Metastatic Pancreatic Carcinoma in the Ovary (tissue), 1 donor: ENCODE results near the gene C2orf74.

DNA sequence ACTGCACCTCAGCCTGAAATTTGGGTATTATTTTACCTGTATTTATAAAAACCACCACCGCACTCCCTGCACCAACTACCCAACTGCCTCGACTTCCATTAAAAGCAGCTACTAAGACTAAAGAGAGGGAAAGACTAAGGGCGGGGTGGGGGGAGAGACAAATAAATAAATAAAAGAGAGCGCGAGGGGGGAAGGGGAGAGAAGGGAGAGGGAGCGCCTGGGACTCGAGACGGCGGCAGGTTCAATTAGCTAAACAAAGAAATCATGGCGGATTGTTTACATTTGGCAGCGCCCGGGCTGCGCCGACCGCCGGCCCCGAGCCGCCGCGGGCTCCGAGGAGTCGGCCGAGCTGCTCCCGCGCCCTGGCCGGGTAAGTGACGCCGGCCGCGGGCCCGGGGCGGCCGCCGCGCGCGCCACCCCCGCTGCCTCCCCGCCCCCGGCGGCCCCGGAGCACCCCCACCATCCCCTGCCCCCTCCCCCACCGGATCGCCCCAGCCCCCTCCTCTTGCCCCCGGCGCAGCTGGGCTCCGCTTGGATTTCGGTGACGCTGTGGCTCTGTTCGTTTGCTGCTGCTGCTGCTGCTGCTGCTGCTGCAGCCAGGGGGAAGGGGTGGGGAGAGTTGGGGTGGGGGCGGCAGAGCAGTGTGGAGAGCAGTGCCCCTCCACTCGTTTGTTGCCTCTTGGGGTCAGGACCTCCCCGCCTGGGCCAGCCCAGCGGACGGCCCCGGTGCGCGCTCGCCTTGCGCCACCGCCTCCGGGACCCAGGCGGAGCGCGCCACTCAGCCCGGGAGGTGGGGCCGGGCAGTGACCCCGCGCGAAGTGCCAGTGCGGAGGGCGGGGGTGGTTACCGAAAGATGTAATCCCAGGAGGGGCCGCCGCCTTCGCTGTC is 187.2 kb upstream of the FANCL start:
- PRO-cap: bidirectional peak, plus-strand start at position 534 of the sequence, minus-strand start at position 334 of the sequence; bidirectional peak, plus-strand start at position 824 of the sequence, minus-strand start at position 755 of the sequence

DNA sequence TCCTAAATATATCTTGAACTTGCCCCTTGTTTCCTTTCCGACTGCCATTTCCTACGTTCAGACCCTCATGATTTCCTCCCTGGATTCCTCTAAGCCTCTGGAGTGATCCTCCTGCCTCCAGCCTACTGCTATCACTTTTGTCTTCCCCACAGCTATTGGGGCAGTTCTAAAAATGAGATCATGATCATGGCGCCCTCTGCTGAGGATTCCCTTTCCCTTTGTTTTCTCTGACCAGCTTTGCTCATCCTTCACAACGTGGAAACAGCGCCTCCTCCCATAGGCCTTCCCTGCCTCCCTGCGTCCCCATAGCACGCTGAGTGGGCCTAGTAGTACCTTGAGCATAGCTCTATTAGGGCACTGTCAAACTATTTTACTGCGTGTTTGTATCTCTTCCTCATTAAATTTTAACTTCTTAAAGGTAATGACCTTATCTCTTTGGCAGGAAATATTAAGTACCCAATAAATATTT is 206.9 kb upstream of the FANCL start:
- PRO-cap: no peak

DNA sequence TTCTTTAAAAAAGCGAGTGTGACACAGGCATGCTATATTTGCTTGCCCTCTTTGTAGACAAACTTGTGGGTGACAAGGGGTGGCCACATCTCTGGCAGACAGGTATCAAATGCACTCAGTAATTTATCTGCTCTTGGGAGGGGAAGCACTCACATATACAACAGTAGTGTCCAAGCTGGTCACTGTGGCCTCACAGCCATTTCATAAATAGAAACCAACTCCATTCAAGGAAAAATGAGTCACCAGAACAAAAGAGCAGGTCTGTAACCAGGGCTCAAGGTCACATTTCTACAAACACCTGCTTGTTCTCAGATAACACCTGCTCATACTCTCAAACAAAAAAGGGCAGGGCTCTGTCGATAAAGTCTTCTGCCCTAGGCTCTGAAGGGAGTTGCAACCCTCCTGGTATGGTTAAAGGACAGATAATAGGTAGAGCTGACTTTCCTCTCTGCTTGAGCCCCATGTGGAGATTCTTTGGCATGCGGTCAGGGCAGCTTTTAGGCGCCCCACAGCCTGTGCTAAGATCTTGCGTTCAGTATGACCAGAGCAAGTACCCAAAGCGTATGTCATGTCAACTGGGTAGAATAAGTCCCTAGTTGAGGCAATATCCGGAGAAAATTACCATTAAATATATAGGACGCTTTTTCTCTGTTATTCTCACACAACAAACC is 458.9 kb downstream of the BCL11A start:
- PRO-cap: no peak

- PRO-cap: no peak
Measured at GRCh38 chr2:60446446-60447374, 106.7 kb downstream of the BCL11A start.

GRCh38 chr2:60453115-60453691 is 100.3 kb downstream of the BCL11A start:
- PRO-cap: no peak

- PRO-cap: no peak
Measured at GRCh38 chr2:60549373-60550152, 3.9 kb downstream of the BCL11A start.

DNA sequence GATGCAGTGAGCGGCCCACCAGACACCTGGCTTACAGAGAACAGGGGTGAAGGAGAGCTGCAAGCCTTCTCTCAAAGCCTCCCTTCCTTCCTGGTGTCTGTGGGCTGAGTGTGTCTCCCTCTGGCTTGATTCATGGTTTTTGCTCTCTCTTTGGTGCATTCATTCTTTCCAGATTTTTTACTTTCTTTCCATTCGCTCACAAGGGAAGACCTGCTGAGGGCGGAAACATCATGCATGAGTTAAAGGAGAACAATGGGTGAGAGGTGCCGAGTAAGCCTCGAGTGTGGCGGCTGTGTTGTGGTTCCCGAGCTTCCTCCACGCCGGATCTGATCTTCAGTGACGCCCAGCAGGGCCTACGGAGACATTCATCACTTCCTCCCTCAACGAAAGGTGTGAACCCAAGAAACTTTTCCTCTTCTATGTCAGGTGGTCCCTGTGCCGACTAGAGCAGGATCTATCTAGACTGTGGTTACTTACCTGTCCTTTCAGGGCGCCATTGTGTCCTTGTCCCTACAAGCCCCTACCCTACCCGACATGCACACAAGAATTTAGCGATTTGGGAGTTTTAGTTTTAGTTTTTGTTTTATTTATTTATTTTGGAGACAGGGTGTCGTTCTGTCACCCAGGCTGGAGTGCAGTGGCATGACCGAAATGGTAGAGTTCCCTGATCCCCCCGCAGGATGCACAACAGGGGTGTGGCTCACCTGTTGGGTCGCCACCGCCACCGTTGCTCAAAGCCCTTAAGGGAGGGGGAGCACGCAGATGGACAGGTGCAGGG is 61.8 kb upstream of the REL start:
- PRO-cap: no peak

DNA sequence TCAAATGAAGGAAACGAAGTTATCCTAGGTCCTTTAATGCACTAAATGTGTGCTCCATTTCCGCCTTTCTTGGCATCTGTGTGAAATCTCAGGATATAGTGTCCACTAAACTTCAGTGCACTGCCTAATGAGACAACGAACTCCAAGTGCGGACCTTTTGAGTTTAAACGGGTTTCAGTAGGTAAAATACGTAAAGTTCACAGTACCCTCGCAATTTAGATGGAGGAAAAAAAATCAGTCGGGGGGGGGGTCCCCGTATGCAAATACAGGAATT is 740 bp upstream of the REL start:
- PRO-cap: no peak

GRCh38 chr2:61015958-61016336 is 1.6 kb upstream of the PEX13 start:
- PRO-cap: unidirectional peak, plus-strand start at chr2:61016286

DNA sequence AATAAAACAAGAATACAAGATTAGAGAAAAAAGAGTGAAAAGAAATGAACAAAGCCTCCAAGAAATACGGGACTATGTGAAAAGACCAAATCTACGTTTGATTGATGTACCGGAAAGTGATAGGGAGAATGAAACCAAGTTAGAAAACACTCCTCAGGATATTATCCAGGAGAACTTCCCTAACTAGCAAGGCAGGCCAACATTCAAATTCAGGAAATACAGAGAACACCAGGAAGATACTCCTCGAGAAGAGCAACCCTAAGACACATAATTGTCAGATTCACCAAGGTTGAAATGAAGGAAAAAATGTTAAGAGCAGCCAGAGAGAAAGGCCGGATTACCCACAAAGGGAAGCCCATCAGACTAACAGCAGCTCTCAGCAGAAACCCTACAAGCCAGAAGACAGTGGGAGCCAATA is 18.0 kb upstream of the PUS10 start:
- PRO-cap: no peak

DNA sequence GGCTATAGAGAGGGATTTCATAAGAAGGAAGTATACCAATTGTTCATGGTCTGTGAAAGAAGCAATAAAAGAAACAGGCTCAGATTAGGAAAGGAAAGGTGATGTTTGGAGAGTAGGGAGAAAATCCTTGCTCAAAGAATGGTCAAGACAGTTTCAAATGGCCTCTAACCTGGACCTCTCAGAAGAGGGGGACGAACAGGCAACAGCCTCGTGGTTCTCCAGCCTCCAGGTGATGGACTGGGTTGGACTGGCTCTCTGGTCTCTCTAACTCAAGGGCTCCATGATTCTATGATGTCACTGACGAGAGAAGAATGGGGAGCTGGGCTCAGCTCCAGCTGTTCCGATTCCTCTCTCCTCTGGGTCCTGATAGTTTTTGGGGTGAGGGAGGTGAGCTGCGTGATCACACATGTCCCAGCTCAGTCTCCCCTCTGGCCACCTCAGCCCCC is at the start of gene C2orf74:
TSS of gene C2orf74 (plus strand) at position 343 of the 446 bp plus-strand sequence.
- PRO-cap: no peak

GRCh38 chr2:61300906-61301733 is 139.1 kb downstream of the C2orf74 start:
- PRO-cap: no peak

- PRO-cap: no peak
Measured at GRCh38 chr2:61426211-61426713, 44.6 kb downstream of the USP34 start.

DNA sequence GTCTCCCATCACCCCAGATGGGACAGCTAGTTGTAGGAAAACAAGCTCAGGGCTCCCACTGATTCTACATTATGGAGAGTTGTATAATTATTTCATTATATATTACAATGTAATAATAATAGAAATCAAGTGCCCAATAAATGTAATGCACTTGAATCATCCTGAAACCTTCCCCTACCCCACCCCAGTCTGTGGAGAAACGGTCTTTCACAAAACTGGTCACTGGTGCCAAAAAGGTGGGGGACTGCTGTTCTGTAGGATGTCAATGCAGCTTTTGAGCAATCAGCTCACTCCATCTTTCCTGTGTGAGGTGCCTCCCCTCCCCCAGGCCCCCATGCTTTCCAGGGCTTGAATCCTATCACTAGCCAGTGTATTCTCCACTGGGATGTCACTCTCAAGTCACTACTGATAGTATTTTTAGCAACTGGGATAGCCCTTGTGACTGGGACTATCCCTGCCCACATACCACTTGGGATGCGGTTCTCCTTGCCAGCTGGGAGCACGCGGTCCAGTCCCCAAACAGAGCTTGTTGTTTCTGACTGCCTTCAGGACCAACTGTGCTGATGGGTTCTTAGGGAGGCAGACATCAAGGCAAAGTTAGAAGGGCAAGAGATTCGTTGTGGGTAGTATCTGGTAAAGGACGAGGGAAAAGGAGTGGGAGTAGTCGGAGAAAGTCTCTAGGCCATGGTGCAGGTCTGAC is 135.0 kb downstream of the FAM161A start:
- PRO-cap: no peak

DNA sequence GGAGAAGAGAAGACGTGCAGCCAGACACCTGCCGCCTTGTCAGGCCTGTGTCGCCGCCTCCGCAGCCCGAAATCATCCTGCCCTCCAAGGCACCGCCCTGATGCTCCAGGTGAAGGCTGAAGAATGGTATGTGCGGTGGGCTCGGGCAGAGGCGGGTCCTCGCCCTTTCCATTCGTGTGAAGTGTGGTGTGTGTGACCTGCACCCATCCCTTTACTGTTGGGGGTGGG is 60.5 kb downstream of the FAM161A start:
- PRO-cap: no peak

- PRO-cap: no peak
Measured at GRCh38 chr2:62138765-62139198, 57.1 kb upstream of the B3GNT2 start.

- PRO-cap: unidirectional peak, minus-strand start at chr2:62197390
Measured at GRCh38 chr2:62197304-62197635, 1.4 kb downstream of the B3GNT2 start.

DNA sequence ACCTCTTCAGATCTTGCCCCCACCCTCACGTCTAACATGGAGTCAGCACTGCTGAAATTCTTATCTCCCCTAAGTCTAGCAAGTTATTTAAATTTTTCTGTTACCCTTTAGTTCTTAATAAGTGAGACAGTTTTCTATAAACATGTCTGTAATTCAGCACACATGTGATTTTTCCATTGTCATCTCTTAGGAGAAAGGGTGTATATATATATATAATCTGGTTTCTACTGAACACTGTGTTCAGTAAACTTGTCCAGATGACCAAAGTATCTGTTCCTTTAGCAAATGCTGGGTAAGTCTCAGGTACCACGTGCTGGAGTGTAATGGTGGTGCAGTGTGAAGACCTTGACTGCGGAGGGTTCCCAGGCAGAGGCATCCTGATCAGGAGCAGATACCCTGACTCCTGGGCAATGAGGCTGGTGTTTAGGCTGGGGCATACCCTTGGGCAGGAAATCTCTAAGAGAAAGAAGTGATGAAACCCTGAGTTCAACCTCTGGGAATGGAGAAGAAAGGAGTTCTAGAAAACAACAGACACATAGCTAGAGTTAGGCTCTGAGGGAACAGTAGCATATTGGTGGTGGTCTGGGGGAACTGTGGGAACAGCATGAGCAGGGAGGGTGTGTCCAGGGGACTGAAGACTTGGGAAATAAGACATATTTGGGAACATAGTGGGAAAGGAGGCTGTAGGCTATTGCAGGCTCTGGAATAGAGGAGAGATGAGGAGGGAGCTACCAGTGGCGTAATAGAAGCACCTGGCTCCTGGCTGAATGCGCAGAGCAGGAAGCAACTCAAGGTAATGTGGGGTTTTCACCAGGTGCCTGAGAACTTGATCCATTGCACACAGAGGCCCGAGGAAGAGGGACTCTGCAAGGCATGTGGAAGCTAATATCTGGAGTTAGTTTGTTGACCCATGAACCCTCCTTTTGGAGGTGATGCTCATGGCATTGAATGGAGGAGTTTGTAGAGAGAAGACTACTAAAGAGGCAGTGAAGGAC is 18.0 kb downstream of the B3GNT2 start:
- PRO-cap: no peak

- PRO-cap: unidirectional peak, plus-strand start at chr2:62306978
Measured at GRCh38 chr2:62306605-62307658, 111.0 kb downstream of the B3GNT2 start.

GRCh38 chr2:62424930-62425452 is 81.0 kb downstream of the TMEM17 start:
- PRO-cap: no peak